Ishikawa (cell line): Measurements from ENCODE around the gene FAM110C.

GRCh38 chr2:11020-11597, 35.2 kb downstream of the FAM110C start:
- RRBS, result no CpG with 5 or more reads among the region's 81 CpGs

DNA sequence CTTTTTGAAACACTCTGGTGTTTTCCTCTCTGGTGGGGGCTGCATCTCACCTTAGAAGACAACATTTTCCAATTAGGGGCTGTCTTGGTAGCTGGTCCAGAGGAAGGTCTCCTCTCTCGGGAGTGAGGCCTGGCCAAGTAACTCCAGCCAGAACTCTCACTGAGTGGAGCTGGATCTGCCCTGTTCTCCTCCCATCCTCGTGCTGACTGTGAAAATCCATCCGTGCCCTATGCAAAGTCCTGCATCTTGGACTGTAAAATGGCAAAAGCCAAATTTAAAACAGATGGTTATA, 26.3 kb downstream of the FAM110C start:
- RRBS, result no CpG with 5 or more reads among the region's 3 CpGs

GRCh38 chr2:46391-47420, at the start of gene FAM110C:
FAM110C (minus strand) TSS chr2:46505.
- RRBS, result 2% methylated on average over 40 of the region's 84 CpGs

DNA sequence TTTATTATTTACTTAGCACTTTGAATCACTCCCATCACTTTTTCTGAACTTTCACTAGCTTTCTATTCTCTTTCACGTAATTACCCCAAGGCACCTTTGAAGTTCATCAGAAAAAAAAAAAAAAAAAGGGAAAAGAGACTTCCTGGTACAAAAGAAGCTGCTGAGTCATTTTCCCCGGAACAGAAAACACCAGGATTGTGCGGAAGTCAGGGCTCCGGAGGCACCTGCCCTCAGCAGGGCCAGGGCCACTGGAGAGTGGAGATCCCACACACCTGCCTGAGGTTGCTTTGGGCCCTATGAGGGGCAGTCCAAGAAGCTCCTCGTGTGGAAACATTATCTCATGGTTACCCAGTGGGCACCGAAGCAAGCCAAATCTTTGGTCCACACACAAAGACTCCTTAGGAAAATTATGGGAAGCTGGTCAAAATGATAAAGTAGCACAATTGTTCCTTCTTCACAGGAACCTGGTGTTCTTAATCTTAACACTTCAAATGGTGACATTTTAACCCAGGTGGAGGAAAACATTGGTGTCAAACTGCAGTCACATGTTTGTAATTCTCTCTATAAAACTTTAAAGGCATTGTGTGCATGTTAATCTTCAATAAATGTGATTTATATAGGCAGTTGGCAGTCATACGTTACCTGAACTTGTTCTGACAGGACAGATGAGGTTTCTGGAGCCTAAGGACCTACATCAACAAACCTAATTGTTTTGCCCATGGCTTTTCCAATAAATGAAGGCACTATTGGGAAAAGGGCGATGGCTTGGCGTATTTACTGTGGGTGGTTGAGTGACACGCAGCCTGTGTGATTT, 23.3 kb upstream of the FAM110C start:
- RRBS, result no CpG with 5 or more reads among the region's 10 CpGs

- RRBS, result no CpG with 5 or more reads among the region's 9 CpGs
These were observed 173.0 kb upstream of the ALKAL2 start for GRCh38 chr2:460660-461440.

GRCh38 chr2:708886-709821, 31.9 kb upstream of the TMEM18 start:
- RRBS, result 3% methylated on average over 6 of the region's 34 CpGs

- RRBS, result 54% methylated on average over 1 of the region's 17 CpGs
These were observed 80.1 kb downstream of the TPO start for GRCh38 chr2:1493182-1493883.

- RRBS, result no CpG with 5 or more reads among the region's 24 CpGs
These were observed 111.1 kb downstream of the PXDN start for GRCh38 chr2:1633029-1633898.

DNA sequence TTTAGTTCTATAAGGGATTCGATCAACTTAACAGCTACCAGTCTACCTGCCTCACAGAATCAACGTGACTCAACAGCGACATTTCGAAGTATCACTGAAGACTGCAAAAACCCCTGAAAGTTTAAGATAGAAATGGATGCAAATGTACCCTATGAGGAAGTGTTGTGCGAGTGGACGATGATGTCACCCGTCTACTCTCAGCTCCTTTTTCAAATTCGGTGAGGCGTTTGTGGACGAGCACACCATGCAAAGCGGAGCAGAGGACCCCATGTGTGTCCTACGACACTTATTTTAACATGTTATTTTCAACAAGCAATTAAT, 2.1 kb downstream of the PXDN start:
- RRBS, result no CpG with 5 or more reads among the region's 12 CpGs

DNA sequence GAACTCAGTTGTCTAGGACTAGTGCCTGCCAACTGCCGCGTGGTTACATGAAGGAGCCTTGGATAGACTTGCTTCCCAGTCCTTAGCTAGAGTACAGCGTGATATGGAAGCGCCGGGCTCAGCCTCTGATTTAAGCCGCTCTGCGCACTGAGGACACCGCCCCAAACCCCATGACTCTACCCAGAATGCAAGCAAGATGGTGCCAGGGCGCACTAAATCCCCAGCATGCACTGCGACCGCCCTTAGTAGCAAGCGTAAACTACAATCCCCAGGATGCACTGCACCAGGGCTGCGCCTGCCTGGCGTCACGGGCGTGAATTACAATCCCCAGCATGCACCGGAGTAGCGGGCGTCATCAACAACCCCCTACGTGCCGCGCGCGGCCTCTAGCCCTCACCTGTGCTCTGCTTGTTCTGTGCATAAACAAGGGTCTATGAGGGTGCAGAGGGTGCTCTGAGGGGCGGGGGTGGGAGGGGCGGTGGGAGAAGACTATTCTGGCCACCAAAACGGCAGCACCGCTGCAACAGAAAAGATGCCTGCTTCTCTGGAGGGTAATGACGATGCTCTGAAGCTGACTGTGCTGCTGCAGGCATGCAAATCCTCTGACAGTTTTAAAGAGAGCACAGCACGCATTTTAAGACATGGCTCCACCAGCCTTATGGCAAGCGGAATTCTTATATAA, 282.4 kb upstream of the MYT1L start:
- RRBS, result no CpG with 5 or more reads among the region's 31 CpGs

GRCh38 chr2:3044359-3044897, 333.2 kb downstream of the EIPR1 start:
- RRBS, result no CpG with 5 or more reads among the region's 6 CpGs

GRCh38 chr2:3222854-3223646, 154.6 kb downstream of the EIPR1 start:
- RRBS, result no CpG with 5 or more reads among the region's 18 CpGs

DNA sequence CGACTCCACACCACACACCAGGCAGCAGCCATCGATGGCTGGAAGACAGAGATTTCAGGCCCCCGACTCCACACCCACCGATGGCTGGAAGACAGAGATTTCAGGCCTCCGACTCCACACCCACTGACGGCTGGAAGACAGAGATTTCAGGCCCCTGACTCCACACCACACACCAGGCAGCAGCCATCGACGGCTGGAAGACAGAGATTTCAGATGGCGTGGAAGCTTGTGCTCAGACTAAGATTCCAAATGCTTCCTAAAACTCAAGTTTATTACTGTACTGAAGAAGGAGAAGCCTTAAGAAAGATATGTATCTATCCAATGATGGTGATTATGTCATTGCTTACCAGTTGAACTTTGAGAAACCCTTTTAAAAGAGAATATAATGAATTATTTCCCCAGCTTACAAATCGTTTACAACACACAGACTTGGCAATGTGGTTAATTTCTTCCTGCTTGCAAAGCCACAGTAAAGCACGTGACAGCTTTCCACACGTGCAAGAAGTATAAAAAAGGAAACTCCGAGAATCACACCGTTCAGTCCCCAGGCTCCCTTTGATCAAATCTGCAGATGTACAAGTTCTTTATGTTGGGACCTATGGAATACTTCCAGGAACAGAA, 135.1 kb downstream of the EIPR1 start:
- RRBS, result no CpG with 5 or more reads among the region's 14 CpGs

DNA sequence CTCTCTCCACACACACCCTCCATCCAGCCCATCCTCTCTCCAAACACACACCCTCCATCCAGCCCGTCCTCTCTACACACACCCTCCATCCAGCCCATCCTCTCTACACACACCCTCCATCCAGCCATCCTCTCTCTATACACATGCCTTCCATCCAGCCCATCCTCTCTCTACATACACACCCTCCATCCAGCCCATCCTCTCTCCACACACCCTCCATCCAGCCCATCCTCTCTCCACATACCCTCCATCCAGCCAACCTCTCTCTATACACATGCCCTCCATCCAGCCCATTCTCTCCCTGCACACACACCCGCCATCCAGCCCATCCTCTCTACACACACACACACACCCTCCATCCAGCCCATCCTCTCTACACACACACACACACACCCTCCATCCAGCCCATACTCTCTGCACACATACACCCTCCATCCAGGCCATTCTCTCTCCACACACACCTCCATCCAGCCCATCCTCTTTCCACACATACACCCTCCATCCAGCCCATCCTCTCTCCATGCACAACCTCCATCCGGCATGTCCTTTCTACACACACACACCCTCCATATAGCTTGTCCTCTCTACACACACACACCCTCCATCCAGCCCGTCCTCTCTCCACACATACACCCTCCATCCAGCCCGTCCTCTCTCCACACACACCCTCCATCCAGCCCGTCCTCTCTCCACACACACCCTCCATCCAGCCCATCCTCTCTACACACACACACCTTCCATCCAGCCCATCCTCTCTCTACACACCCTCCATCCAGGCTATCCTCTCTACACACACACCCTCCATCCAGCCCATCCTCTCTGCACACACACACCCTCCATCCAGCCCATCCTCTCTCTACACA, 82.8 kb downstream of the EIPR1 start:
- RRBS, result no CpG with 5 or more reads among the region's 6 CpGs

DNA sequence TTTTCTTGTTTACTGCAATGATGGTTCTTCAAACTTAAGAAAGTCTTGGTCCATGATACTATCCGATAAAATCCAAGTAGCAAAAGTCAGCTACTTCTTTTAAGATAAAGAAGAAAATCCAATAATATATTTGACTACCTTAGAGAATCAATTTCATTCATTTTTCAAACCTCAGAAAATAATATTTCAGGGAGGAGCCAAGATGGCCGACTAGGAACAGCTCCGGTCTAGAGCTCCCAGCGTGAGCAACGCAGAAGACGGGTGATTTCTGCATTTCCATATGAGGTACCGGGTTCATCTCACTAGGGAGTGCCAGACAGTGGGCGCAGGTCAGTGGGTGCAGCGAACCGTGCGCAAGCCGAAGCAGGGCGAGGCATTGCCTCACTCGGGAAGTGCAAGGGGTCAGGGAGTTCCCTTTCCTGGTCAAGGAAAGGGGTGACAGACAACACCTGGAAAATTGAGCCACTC, 8.5 kb downstream of the EIPR1 start:
- RRBS, result no CpG with 5 or more reads among the region's 14 CpGs

GRCh38 chr2:3465575-3466500, 53.5 kb downstream of the ADI1 start:
- RRBS, result no CpG with 5 or more reads among the region's 22 CpGs

DNA sequence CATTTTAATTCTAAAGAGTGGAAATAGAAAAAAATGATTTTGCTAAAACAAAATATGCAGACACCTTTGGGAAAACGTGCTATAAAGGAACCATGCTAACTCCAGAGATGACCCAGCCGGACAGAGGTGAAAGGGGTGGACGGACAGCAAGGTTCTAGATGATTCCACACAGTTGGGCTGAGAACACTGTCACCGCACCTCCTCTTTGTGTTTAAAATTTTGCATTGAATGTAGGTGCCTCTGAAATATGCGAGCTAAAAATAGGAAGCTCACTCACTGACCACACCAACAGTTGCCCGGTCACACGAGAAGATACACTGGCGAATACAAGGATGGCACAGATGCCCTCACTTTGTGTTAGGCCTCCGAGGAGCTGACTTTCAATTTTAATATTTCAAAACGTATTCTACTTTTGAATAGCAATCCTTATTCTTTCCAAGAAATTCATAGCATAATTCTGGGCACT, 48.5 kb downstream of the ADI1 start:
- RRBS, result no CpG with 5 or more reads among the region's 10 CpGs

DNA sequence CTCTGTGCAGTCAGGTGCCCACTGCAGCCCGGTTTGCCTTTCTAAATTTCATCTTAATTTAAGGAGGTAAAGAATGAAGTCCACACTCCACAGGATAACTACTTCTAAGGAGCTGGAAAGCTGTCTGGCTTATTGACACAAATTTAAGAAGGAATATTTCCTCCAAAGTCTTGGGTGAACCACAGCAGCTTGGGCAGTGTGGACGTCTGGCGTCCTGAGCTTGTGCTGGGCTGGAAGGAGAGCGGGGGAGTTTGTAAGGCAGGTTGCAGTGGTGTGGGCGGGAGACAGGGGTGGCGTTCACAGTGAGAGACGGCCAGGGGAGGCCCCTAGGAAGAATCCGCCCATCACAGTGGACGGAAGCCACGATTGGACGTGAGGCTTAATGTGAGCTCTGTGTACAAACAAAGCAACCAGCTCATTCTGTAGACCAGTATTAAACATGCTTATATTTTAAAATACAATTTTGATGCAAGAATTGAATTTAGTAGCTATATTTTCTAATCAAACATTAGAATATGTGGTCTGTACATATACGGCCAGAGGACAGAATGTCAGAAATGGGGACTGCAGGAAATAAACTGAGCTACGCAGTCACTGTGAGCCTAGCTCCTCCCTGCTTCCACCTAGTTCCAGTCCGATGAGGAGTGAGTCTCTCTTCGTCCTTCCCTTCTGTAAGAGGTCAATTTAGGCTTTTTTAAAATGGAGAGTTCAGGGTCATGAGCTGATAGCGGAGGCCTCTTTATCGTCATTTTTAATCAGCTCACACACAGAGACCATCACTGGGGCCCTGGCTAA, 25.6 kb downstream of the ADI1 start:
- RRBS, result no CpG with 5 or more reads among the region's 17 CpGs

DNA sequence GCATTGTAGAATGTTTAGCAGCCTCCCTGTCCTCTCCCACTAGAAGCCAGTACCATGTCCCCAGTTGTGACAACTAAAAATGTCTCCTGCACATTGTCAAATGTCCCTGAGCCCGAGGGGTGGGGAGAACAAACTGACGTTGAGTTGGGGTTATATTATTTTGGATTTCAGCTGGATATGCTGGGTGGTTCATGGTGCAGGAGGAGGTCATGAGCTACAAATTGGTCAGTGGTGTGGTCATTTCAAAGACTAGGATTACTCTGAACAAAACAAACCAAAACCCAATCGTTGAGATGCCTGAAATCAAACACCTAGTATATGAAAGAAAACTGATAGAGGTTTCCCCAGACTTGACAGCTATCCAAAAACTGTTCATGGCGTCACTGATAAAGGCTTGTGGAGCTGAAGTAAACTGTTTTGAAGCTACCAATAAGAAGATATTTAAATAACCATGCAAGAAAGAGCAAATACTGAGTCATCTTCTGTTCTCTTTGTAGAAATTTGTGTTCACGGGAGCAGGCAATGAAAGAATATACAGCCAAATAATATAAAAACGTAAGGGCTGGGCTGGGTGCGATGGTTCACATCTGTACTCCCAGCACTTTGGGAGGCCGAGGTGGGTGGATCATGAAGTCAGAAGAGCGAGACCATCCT, 7.6 kb upstream of the COLEC11 start:
- RRBS, result no CpG with 5 or more reads among the region's 9 CpGs

DNA sequence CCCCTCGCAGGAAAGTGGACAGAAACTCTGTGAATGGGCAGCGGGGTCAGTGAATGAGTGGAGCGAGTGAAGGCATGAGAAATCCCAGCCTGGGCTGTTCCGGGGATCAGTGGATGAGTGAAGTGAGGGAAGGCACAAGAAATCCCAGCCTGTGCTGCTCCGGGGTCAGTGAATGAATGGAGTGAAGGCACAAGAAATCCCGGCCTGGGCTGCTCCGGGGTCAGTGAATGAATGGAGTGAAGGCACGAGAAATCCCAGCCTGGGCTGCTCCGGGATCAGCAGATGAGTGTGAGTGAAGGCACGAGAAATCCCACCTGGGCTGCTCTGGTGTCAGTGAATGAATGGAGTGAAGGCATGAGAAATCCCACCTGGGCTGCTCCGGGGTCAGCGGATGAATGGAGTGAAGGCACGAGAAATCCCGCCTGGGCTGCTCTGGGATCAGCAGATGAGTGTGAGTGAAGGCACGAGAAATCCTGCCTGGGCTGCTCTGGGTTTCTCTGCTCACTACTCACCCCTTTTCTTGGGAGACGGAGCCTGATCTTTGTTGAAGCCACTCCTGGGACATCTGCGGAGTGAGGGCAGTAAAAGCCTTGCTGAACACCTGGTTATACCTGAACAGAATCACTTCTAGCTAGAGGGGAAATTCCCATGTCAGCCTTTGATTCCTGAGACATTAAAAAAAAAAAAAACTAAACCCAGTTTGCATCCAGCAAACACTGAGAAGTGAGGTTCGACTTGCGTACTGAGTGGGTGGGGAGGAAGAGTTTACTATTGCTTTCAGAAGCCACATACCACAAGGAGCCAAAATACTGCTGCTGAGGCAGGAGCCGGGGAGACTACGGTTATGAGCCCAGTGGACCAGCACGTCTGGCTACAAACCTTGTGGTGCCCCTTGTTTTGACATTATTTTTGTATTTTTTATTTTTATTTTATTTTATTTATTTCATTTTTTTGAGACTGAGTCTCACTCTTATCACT, 2.4 kb downstream of the COLEC11 start:
- RRBS, result 90% methylated on average over 4 of the region's 22 CpGs